ENCODE data around the gene TRIM71.

- PRO-cap: bidirectional peak, plus-strand start at chr3:32460436, minus-strand start at chr3:32460326
These were observed 42.4 kb downstream of the CMTM6 start for GRCh38 chr3:32459822-32460995.

DNA sequence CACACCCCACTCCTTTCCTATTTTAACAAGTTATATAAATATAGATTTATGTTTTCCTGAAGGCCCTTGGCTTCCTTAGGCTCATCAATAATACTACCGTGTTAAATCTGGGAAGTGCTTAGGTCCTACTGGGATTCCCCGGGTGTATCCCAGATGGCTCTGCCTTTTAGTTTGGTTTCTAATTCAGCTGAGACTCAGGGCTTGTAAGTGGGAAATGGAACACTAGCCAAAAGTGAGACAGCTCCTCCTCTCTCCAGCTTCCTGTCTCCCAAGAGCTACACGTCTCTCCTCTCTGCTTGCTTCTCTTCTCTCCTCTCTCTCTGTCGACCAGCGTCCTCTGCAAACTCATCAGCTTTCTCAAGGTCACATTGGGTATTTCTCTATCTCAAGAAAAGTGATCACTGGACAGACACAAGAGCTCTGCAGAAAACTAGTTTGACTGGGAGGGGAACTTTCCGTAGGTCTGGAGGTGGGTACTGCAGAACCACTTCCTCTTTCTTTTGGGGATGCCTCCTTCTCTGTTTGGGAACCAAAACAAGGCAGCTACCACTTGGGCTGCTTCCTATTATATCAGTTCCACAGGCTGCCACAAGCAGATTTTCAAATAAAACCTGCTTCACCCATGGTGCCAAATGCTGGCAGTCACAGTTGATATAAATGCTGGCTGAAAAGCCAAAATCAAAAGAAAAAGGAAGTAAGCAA, 7.0 kb upstream of the DYNC1LI1 start:
- PRO-cap: no peak

- PRO-cap: no peak
These were observed 11.2 kb upstream of the CNOT10 start for GRCh38 chr3:32673680-32674329.

DNA sequence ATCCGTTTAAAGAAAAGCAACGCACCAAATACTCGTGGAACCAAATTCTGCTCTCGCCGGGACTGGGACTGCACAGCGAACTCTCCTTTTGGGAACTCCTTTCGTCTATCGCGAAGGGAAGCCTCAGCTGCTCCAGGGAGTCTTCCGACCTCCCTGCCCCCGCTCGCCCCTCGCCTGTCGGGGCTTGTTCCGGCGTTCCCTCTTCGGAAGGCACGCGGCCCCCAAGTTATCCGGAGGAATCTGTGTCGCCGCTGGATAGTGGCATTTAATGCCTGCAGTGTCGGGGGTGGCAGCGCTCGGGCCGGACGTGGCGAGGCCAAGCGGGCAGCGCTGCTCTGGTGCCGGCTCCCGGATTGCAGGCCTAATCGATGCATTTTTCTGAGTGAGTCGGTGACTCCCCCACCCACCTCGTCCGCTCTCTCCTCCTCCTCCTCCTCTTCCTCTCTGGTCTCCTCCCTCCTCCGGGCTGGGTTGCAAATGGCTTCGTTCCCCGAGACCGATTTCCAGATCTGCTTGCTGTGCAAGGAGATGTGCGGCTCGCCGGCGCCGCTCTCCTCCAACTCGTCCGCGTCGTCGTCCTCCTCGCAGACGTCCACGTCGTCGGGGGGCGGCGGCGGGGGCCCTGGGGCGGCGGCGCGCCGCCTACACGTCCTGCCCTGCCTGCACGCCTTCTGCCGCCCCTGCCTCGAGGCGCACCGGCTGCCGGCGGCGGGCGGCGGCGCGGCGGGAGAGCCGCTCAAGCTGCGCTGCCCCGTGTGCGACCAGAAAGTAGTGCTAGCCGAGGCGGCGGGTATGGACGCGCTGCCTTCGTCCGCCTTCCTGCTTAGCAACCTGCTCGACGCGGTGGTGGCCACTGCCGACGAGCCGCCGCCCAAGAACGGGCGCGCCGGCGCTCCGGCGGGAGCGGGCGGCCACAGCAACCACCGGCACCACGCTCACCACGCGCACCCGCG, at the start of gene TRIM71:
Gene TRIM71, plus strand, starts transcription at position 394 of the 953 bp plus-strand sequence.
- PRO-cap: no peak

DNA sequence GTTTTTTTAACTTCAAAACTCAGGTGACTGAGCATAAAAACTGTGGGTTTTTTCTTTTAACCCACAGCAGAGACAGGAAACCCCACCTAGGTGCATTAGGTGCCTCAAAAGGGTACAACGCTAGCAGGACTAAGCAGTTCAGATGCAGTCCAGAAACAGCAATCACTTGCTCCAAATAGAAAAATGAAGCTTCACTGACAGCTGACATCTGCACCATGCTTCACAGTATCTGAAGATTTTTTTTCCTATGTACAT, 52.2 kb downstream of the GLB1 start:
- PRO-cap: no peak

DNA sequence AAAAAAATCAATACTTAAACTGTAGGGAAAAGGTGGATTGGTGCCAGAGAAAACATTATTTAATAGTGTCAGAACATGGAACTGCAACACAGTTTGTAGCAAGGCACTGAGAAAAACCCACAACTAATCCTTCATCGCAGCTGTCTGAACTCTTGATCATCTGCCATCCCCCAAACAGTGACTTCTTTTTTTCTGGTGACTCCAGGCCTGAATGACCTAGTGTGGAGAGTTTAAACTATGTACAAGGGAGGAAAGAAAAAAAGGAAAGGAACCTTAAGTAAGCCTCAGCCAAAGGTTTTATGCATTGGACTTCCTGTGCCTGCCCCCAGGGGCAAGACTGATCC, 33.1 kb downstream of the CRTAP start:
- PRO-cap: no peak

DNA sequence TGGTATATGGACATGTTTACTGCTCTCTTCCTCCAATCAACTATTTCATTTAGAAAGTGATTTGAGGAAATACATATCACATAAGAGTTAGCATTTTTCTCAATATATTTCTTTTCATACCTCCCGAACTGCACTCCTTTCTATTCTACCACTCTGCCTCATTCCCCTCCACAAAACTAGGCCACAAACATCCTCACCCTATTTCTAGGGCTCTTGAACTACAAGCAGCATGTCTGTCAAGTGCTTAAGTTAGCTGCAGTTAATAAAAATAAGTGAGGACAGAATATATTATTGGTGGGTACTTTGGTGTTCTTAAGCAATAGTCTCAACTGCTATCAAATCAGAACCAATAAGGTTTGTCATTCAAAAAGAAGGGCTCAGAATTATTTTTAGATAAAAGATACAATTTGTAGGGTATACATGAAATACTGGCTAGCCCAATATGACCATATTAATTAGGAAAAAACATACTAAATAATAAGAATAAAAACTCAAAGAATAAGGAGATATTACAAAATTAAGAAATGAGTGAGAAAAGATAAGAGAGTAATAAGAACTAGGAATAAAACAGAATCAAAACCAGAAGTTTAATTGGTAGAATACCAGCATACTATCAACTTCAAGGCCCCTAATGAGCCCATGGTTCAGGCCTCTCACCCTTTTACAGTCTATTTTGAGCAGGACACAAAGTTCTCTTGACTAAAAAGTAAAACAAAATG, 124.9 kb downstream of the CLASP2 start:
- PRO-cap: no peak

- PRO-cap: no peak
These were observed 57.5 kb downstream of the PDCD6IP start for GRCh38 chr3:33855744-33856519.

DNA sequence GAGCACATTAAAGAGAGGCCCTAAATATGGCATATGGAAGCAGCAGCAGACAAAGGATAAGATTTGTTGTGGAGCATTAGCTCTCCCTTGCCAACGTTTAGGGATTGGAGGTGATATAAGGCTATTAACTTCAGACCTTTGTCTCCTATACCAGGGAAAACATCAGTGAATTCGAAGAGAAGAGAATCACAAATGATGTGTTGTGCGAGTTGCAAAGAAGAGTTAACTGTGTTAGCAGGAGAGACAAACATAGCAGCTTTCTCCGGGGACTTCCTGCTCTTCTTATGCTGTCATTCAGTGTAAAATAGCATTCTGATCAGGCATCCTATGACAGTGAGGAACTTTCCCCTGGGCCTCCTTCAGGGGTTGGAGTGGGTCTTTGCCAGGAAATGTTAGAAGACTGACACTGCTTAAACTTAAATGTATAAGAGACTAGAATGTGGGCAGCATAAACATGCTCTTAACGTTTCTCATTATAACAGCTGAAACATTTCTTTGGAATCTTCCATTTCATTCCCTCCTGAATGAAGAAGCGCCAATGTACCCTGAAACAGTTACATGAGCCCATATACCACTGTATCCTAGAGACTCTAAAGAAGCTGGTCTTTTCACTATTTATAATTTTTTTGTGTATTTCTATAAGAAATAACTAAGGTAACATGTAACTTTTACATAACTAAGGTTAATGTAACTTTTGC, 782.7 kb upstream of the ARPP21 start:
- PRO-cap: no peak

DNA sequence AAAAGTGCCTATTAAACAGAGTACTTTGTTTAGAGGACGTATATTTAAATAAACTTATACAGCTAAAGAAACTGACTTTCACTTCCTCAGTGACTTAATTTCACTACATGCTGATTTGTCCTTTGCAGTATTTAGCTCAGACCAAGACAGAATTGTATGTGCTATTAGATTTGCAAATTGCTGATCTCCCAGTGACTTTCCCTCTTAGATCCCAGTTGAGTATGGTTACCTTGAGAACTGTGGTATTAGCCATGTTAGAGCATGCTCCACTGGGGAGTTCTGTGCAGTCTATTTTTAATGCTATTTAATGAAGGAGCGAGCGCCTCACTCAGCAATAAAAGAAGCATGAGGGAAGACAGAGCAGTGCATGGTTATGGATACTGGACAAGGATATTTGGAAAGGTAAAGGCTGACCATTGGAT, 2.7 kb downstream of the ARPP21 start:
- PRO-cap: no peak

DNA sequence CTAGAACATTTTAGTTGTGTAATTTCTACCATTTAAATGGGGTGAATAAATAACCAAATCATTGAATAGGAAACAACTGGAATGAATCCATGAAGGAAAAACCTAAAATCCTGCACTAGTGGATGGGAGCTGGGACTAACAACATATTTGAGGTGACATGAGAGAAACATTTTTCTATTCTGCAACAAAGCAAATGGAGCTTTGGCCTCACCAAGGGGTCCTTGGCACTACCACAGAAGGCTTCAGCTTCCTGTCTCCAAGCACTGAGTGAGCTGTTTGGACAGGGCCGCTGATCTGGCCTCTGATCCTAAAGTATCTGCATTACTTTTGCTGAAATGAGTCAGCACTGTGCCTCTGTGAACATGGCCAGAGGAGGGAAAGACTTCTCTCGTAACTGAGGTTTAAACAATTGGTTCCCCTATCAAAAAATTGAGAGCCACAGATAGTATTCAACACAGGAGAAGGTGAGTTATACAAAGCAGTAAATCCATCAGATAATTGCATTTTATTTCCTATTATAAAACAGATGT, 9.0 kb downstream of the ARPP21 start:
- PRO-cap: no peak

DNA sequence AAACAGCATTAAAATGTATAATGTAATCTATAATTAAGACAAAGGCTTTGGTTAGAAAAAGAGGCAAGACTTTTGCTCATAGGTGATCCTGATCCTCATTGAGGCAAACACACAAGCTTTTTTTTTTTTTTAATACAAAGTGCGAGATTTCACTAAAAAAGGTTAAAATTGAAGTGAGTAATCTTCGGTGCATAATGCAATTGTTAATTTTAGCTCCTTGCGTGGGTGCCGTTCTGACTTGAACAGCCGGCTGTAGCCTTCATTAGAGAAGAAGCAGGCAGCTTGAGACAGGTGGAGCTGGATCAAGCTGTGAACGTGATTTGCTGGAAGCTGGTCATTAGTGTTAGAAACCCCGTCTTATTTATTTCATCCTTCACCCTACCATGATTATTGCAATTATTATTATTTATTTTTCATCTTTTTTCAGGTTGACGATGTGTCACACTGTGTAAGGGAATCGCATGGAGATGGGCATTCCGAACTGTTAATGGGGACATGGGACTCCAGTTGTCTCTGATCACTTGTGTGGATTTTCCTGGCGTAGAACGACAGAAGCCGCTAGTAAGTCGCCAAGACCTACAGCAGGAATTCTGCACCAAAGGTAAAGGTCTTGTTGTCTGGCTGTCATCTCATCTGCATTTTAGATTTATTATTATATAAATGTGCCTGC, 40.2 kb downstream of the ARPP21 start:
- PRO-cap: no peak

DNA sequence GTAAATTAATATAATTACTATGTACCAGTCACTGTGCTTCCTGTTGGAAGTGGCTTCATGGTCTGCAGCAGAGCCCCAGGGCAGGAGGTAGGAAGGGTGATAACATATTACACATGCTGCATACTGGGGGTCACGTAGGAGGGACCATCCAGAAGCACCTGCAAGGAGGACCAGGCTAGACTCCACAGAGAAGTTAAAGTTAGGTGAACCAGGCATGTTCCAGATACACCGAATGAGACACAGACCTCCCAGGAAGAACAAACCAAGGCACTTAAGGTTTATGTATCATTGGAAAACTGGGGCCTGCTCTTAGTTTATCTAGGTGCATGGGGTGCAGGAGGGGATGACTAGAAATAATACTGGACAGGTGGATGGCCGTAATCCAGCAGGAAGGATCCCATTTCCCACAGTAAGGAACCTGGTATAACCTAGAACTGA, 52.7 kb downstream of the STAC start:
- PRO-cap: no peak

DNA sequence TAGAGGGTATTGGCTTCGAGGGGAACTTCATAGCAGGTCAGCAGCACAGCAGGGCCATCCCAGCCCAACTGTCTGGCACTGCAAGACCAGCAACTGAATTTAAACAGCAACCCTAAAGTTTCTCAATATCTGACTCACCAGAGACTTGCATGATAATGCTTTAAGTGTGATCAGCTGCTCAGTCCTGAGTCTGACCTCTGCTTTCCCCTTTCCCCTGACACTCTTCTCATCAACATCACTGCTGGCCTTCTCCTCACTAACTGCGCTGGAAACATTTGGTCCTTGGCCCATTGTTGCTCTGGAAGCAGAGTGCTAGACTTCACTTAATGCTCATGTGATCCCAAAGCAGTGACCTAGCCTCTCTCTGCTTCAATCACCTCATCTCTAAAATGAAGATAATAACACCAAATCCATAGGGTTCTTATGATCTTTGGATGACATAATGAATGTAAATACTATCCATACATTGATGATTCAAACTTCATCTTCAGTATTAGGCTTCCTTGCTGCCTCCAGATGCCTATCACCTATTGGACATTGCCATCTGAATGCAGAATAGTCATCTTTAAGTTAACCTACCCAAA, 114.6 kb downstream of the STAC start:
- PRO-cap: no peak

DNA sequence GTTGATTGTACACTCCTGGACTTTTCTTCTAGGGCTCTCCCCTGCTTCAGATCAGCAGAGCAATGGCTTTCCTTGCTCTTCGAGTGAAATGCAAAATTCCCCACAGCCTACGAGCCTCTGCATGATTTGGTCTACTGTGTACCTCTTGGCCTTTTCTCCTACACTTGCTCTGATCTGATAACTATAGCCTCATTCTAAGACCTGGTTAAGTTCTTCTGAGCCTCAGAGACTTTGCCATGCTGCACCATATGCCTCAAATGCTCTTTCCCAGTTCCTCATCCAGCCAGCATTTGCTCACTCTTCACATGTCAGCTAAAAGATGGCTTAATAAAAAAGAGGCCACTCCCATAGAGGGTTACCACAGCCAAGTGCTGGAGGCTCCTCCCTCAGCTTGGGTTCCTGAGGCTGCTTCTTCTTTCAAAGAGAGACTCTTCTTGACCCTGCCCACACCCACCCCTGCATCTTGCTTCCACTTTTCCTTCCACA, 22.9 kb upstream of the DCLK3 start:
- PRO-cap: no peak

DNA sequence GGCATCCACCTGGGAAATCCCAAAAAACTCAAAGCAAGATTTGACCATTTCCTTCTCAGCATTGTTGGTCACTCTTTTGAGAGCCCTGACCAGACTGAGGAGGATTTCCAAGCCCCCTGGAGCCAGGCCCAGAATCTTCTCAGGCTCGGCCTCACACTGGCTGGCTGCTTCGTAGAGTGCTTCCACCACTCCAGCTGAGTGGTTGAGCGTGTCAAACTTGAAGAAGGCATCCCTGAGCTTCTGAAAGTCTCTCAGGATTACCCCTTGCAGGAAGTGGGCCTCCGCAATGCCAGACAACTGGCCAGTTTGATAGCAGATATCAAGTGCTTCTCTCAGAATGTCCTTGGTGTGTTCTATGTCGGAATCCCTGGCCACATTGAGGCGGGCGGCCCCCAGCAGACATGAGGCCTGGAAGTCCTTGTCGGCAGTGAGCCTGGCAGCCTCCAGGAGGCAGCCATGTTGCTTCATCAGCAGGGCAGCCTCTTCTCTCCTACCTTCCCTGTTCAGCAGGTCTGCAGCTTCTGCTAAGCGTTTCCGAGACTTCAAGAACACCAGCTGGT, 68.9 kb upstream of the DCLK3 start:
- PRO-cap: no peak

DNA sequence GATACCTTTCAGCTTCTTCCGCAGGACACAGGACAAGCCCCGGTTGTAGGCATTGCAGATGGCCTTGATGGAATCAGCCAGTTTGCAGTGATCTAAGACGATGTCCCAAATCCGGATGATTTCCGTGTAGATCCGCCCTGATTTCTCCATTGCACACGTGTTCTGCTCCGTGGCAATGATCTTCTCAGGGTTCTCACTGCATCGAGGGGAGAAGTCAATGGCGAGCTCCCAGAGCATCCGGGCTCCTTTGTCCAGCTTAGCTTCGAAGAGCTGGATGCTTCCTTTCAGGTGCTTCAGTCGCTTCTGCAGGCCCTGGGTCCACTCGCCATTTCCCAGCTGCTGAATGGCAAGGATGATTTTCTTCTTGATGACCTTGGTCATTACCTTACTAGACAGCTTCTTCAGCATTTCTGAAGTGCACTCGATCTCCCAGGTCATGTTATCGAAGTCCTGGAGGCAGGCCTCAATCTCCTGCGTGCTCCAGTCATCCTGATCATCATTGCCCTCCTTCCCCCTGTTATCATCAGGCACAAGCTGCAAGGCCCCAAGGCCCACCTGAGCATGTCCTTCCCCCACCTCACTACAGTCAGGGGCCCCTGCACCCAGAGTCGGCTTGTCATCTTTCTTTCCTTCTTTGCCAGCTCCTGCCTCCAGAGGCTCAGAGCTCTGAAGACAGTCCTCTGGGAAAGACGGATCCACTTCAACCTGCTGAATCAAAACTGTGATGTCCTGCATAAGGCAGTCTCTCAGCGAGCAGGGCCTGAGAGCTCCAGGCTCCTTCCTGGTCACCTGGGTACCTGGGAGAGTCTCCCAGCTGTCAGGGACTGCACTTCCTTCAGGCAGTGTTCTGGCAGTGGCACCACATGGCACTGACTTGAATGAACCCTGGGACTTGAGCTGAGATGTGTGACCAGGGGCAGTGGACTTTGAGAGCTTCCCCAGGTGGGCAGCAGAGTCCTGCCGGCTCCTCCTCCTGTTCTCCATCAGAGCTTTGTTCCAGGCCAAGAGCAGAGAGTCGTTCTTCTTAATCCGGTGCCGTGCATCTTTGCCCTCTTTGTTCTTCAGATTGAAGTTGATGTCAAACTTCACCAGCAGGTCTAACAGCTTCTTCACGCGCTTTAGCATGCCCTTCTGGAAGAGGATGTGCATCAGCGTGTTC, 87.7 kb downstream of the TRANK1 start:
- PRO-cap: no peak

GRCh38 chr3:36965383-36965954, 20.6 kb upstream of the TRANK1 start:
- PRO-cap: no peak

DNA sequence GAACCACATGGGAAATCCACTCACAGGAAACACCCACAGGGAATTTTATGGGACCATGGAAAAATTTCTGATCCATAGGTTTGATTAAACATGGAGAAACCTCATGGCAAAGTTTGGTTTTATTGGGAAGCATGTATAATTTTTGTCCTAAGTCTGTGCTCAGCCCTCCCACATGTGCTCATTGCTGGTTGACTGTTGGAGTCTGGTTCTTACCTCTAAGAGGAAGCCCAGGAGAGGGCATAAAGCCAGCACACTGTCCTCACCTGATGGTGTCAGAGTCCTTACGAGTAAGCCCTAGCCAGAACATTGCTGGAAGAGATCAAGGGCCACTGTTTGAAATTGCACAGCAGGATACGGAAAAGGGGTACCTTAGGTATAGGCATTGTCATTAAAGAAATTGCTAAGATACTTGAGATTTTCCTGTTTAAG, 21.3 kb downstream of the MLH1 start:
- PRO-cap: no peak

DNA sequence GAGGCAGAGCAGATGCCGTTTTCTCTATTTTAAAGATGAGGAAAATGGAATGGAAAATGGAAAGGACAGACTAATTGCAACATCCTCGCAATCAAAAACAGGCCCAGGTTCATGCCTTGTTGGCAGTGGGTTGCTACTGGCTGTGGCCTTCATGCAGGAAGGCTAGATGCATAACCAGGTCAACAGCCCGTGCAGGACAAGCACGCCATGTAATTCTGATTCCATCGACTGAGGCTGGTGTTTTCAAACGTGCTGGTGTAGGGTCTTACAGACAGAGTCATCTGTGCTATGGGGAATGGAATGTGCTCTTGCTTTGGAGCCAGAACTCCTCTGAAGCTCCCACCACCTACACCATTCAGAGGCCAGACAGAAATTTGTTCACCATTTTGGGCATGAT, 37.9 kb downstream of the MLH1 start:
- PRO-cap: no peak